SK-N-SH (cell line): ENCODE measurements around a stretch of chr6.

- RRBS = no CpG with 5 or more reads among the region's 6 CpGs
CAGE:
- cytosol, long polyA plus RNA = no peak
- long polyA plus RNA = no peak
- nucleus, long polyA plus RNA = no peak
Observed at GRCh38 chr6:36605162-36605665, 11.1 kb downstream of the SRSF3 start.

GRCh38 chr6:36605702-36606560 lies 11.8 kb downstream of the SRSF3 start:
- RRBS = no CpG with 5 or more reads among the region's 6 CpGs
CAGE:
- cytosol, long polyA plus RNA = no peak
- long polyA plus RNA = no peak
- nucleus, long polyA plus RNA = no peak

DNA sequence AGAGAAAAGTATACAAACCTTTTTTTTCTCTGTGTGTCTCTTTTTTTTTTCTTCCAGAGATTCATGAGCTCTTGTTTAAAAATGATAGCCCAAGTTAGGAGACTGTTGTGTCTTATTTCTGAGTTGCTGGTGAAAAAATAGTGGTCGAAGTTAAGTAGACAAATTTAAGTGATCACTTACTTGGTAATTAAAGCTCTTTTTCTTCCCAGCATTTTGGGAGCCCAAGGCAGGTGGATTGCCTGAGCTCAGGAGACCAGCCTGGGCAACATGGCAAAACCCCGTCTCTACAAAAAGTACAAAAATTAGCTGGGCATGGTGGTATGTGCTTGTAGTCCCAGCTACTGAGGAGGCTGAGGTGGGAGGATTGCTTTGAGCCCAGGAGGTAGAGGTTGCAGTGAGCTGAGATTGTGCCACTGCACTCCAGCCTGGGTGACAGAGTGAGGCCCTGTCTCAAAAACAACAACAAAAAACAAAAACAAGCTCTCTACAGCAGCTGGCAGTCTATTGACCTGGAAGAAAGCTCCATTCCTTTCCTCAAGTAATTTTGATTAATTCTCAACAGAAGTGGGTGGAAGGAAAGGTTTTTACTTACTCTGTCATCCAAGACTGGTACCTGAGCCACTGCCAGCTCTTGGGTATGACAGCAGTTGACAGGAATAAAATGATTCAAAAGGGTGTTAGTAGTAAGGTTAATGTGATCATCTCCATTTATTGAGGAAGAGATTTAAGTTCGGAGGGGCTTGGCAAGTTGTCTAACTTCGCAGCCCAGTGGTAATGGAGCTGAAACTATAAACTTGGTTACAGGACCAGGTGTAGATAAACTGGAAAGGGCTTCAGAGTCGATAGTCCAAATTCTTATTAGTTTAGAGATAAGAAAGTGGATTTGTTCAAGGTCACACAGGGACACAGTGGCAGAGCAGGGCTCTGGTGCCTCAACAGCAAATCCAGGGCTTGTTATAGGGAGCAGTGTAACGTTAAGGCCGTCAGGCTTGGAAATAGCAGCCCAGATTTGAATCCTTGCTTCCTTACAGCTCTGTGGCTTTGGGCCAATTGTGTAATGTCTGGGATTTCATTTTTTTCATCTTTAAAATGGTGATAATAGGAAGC lies 14.7 kb downstream of the SRSF3 start:
- RRBS = no CpG with 5 or more reads among the region's 7 CpGs
CAGE:
- cytosol, long polyA plus RNA = no peak
- long polyA plus RNA = no peak
- nucleus, long polyA plus RNA = no peak

- RRBS = no CpG with 5 or more reads among the region's 19 CpGs
CAGE:
- cytosol, long polyA plus RNA = no peak
- long polyA plus RNA = no peak
- nucleus, long polyA plus RNA = no peak
Observed at GRCh38 chr6:36685745-36686777, 7.5 kb downstream of the CDKN1A start.

- RRBS = no CpG with 5 or more reads among the region's 1 CpG
CAGE:
- cytosol, long polyA plus RNA = no peak
- long polyA plus RNA = no peak
- nucleus, long polyA plus RNA = no peak
Observed at GRCh38 chr6:36690558-36690954, 7.1 kb upstream of the RAB44 start.

DNA sequence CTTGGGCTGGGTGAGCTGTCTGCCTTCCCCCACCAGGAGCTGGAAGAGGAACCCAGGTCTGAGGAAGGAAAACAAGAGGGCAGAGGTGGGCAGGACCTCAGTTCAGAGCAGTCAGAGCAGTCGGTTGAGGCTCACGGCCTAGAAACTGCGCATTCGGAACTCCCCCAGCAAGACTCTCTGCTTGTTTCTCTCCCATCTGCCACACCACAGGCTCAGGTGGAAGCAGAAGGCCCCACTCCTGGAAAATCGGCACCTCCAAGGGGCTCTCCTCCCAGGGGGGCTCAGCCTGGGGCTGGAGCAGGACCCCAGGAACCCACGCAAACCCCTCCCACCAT lies 24.4 kb downstream of the RAB44 start:
- RRBS = no CpG with 5 or more reads among the region's 6 CpGs
CAGE:
- cytosol, long polyA plus RNA = no peak
- long polyA plus RNA = no peak
- nucleus, long polyA plus RNA = no peak

DNA sequence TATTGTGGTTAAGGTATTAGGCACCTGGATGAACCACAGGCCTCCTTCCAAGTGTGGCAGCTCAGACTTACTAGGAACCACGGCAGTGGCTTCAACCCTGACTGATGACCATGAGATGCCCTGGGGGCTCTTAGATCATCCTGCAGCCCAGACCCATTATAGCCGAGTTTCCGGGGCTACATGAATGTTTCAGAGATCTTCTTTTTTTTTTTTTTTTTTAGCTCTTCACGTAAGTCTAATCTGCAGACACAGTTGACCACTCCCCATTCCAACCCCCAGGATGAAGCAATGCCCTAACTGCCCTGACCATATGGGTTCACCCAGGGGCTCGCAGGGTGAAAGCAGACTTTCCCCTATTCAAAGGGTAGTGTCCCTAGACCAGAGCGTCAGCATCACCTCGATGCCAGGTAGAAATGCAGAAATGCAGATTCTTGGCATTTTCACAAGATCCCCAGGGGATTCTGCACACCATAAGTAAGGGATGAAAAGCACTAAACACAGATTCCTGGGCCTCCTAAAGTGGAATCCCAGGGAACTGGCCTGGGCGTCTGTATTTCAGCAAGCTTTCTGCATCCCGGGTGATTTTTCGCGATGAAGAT lies 56.5 kb downstream of the RAB44 start:
- RRBS = no CpG with 5 or more reads among the region's 11 CpGs
CAGE:
- cytosol, long polyA plus RNA = no peak
- long polyA plus RNA = no peak
- nucleus, long polyA plus RNA = no peak

GRCh38 chr6:36962760-36963374 lies 8.3 kb downstream of the PI16 start:
- RRBS = 98% methylated on average over 4 of the region's 17 CpGs
CAGE:
- cytosol, long polyA plus RNA = no peak
- long polyA plus RNA = no peak
- nucleus, long polyA plus RNA = no peak

DNA sequence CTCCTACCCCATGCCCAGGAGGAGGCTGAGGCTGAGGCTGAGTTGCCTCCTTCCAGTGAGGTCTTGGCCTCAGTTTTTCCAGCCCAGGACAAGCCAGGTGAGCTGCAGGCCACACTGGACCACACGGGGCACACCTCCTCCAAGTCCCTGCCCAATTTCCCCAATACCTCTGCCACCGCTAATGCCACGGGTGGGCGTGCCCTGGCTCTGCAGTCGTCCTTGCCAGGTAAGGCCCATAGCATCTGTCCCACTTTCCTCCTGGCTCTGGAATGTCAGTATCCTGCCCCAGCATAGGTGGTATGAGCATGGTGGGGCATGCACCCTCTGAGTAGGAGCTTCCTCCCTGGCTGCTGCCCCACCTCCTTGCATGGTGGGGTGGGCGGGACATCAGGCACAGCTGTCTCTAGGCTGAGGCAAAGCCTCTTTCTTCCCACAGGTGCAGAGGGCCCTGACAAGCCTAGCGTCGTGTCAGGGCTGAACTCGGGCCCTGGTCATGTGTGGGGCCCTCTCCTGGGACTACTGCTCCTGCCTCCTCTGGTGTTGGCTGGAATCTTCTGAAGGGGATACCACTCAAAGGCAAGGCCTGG lies 8.9 kb downstream of the PI16 start:
- RRBS = no CpG with 5 or more reads among the region's 9 CpGs
CAGE:
- cytosol, long polyA plus RNA = no peak
- long polyA plus RNA = no peak
- nucleus, long polyA plus RNA = no peak

DNA sequence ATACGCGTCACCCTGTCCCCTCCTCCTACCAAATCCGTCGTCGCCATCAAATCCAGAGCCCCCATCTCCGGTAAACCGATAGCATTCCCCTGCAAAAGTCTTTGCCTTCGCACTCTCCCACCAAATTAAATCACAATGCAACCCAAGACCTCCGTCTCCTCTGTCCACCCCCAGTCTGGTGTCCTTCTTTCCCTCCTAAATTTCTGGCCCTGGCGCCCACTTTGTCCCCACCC lies 993 bp downstream of the MTCH1 start:
- RRBS = no CpG with 5 or more reads among the region's 10 CpGs
CAGE:
- cytosol, long polyA plus RNA = no peak
- long polyA plus RNA = no peak
- nucleus, long polyA plus RNA = no peak

- RRBS = no CpG with 5 or more reads among the region's 12 CpGs
CAGE:
- cytosol, long polyA plus RNA = no peak
- long polyA plus RNA = no peak
- nucleus, long polyA plus RNA = no peak
Observed at GRCh38 chr6:36985802-36985979, 305 bp downstream of the MTCH1 start.

DNA sequence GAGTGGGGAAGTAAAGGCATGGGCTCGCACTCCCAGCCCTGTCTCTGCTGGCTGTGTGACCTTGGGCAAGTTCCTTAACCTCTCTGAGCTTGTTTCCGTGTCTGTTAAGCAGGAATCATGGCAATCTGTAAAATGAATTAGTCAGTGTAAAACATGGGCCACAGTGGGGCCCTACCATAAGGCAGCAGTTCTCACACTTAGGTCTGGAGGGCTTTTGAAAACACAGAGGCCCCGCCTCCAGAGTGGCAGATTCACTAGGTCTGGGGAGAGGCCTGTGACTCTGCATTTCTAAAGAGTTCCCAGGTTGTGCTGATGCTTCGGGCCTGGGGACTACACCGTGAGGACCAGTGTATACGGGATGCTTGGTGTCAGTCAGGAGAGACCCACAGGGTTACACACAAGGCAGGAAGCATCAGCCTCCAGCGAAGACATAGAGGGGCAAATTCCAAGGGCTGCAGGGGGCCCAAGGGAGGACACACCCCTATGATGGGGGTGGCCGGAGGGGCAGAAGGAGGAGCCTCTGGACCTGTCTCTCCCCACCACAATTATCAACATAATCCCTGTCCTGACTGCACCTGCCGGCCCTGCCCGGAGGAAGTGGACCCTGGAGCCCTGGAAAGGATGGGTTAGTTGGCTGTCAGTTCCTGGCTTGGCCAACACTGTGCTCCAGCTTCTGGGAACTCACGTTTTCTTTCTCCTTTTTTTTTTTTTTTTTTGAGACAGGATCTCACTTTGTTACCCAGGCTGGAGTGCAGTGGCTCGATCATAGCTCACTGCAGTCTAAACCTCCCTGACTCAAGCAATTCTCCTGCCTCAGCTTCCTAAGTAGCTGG lies 46.7 kb downstream of the FGD2 start:
- RRBS = 99% methylated on average over 2 of the region's 12 CpGs
CAGE:
- cytosol, long polyA plus RNA = no peak
- long polyA plus RNA = no peak
- nucleus, long polyA plus RNA = no peak

GRCh38 chr6:37083142-37083967 lies 77.9 kb downstream of the FGD2 start:
- RRBS = no CpG with 5 or more reads among the region's 11 CpGs
CAGE:
- cytosol, long polyA plus RNA = no peak
- long polyA plus RNA = no peak
- nucleus, long polyA plus RNA = no peak

- RRBS = no CpG with 5 or more reads among the region's 9 CpGs
CAGE:
- cytosol, long polyA plus RNA = no peak
- long polyA plus RNA = no peak
- nucleus, long polyA plus RNA = no peak
Observed at GRCh38 chr6:37141059-37142277, 28.5 kb upstream of the PIM1 start.

DNA sequence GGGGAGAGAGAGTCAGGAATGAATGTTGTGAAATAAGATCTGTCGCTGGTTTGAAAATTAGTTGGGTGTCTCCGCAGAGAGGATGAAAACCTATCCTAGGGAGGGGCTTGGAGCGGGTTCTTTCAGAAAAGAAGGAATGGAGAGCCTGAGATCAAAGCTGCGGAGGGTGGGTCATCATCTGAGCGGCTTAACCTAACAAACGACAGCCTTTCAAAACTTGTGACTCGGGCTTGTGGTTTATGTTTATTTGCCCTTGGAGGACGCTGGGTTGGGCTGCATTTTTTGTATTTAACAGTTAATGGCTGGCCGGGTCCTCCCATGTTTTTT lies 2.0 kb downstream of the PIM1 start:
- RRBS = no CpG with 5 or more reads among the region's 9 CpGs
CAGE:
- cytosol, long polyA plus RNA = no peak
- long polyA plus RNA = no peak
- nucleus, long polyA plus RNA = no peak

DNA sequence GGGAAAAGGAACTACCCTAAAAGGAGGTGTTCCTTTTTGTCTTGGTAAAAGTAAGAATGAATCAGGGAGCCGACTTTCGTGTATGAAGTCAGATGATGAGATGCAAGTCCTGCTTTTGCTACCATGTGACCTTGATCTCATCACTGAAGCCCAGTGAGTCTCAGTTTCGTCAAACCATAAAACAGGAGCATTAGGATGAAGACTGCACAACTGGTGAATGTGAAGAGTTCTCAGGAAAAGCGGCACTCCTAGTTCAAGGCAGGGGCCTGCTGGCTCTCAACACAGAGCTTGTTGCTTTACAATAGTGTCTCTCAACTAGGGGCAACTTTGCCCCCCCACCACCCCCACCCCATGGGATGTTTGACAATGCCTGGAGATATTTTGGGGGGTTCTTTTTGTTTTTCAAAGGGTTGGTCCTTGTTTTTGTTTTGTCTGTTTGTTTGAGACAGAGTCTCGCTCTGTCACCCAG lies 40.9 kb downstream of the PIM1 start:
- RRBS = no CpG with 5 or more reads among the region's 5 CpGs
CAGE:
- cytosol, long polyA plus RNA = no peak
- long polyA plus RNA = no peak
- nucleus, long polyA plus RNA = no peak

DNA sequence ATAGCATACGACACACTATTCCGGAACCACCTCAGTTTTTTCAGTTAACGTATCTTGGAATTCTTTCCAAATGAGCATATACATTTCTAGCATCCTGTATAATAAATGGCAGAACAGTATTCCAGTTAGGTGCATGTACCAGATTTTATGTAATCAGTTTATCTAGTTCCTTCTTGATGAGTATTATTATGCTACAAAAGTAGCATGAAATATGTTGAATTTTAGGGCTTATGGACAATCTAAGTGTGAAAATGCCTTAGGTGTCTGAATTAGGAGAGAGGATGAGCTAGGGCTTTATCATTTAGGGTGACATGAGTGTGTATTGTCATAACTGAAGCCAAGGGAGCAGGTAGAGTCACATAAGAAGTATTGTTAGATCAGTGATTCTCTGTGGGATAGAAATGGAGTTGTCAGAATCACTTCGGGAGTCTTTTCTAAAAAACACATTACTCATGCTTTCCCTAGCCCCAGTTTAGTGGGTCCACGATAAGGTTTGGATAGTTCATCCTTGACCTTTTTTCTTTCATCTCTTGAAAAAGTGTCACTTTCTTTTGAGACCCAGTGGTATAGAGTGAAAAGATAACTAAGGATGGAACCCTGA lies 16.3 kb downstream of the ZFAND3 start:
- RRBS = no CpG with 5 or more reads among the region's 5 CpGs
CAGE:
- cytosol, long polyA plus RNA = no peak
- long polyA plus RNA = no peak
- nucleus, long polyA plus RNA = no peak

DNA sequence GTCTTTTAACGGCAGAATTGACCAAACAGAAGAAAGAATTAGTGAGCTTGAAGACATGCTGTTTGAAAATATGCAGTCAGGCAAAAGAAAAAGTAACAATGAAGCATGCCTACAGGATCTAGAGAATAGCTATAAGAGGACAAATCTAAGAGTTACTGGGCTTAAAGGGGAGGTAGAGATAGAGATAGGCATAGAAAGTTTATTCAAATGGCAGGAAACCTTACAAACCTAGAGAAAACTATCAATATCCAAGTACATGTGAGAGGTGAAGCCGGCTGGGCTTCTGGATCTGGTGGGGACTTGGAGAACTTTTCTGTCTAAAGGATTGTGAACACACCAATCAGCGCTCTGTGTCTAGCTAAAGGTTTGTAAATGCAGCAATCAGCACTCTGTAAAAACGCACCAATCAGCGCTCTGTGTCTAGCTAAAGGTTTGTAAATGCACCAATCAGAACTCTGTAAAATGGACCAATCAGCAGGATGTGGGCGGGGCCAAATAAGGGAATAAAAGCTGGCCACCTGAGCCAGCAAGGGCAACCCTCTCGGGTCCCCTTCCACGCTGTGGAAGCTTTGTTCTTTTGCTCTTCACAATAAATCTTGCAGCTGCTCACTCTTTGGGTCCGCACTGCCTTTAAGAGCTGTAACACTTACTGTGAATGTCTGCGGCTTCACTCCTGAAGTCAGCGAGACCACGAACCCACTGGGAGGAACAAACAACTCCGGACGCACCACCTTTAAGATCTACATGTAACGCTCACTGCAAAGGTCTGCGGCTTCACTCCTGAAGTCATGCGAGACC lies 142.9 kb downstream of the ZFAND3 start:
- RRBS = no CpG with 5 or more reads among the region's 17 CpGs
CAGE:
- cytosol, long polyA plus RNA = no peak
- long polyA plus RNA = no peak
- nucleus, long polyA plus RNA = no peak

GRCh38 chr6:38150549-38151132 lies 331.1 kb downstream of the ZFAND3 start:
- RRBS = no CpG with 5 or more reads among the region's 8 CpGs
CAGE:
- cytosol, long polyA plus RNA = no peak
- long polyA plus RNA = no peak
- nucleus, long polyA plus RNA = no peak

DNA sequence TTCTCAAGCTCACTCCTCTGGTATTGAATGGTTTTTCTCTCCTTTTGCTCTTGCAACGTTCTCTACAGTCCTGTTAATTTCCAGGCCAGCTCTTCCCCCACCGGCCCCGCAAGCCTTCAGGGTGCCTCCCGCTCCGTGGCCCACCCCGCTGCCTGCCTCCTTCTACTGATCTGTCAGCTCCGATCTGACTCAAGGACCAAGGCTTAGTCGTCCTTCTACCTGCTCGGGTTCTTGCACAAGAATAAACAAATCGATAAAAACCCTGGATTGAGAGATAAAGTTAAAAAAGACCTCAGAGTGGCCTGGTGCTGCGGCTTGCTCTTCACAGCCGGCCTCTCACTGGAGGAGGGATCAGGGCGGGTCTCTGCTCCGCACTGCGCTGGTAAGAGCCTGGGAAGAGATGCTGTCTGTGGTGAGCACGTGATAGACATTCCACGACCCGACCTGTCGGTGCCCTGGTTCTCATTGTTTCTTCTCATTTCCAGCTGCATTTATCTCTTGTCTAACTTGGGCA lies 357.8 kb downstream of the ZFAND3 start:
- RRBS = no CpG with 5 or more reads among the region's 19 CpGs
CAGE:
- cytosol, long polyA plus RNA = no peak
- long polyA plus RNA = no peak
- nucleus, long polyA plus RNA = no peak